SJSA1 (cell line): ENCODE measurements around the gene GEMIN4.

DNA sequence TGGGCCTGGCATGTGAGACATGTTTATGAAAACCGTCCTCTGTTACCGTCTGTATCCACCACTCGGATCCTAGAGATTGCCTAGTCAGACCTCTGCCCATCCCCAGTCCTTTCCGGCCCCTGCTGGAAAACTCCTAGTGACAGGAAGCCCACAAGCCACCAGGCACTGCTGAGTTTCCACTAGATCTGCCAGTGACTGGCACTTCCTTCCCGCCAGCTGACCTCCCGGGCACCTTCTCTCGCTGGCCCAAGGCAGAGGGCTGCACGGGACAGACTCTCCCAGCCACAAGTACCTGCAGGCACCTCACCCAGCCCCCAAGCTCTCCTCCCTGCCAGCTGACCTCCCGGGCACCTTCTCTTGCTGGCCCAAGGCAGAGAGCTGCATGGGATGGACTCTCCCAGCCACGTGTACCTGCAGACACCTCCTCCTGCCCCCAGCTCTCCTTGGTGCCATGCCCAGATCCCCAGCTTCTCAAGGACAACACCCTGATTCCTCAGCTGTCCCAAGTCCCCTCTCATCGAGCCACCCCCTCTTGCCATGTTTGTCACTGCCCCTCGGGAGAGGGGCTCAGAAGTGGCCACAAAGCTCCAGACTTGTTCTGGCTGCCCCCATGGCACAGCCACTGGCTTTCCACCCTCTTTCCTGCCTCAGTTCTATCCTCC lies 66.4 kb upstream of the DOC2B start:
- RAMPAGE, long total RNA: no peak

DNA sequence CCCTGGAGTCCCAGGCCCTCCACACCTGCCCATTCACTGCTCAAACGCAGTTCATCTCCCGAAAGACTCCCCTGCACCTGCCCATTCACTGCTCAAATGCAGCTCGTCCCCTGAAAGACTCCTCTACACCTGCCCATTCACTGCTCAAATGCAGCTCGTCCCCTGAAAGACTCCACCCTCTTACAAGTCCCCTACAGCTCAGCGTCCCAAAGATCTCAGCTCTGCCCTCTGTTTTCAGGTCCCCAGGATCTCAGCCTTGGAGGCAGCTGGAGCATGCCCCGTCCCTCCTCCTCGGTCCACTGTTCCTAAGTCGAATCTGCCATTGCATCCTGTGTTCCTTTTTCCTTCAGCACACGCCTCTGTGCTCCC lies 41.7 kb downstream of the RPH3AL start:
- RAMPAGE, long total RNA: no peak

- RAMPAGE, long total RNA: no peak
Observed at GRCh38 chr17:334625-334809, 18.1 kb downstream of the RPH3AL start.

DNA sequence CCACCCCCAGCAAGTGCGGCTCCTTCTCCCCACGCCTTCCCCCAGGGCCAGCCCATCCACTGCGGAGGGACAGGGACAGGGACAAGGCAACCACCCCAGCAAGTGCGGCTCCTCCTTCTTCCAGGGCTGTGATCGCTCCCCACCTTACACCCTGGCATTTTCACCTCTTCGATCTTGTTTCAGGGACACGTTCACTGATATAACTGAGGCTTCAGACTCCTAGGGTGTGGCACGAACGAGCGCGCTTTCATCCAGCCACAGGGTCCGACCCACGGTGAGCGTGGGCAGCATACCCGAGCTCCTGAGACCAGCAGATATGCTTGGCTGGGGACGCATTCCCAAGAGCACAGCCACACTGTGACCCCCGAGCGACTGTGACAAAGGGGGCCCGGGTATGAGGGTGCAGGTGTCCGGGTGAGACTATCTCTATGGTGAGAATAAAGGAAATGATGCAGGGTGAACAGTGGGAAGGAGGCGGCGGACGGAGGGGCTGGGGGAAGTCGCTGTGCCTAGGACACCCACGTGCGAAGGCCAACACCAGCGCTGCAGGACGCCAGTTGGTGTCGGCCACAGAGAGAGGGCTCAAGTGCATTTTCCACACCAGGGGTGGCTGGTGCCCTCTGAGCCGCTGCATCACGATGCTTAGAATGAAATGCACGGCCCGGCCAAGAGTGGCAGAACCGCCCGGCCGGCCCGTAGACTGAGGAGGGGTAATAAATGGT lies 17.6 kb downstream of the RPH3AL start:
- RAMPAGE, long total RNA: no peak

DNA sequence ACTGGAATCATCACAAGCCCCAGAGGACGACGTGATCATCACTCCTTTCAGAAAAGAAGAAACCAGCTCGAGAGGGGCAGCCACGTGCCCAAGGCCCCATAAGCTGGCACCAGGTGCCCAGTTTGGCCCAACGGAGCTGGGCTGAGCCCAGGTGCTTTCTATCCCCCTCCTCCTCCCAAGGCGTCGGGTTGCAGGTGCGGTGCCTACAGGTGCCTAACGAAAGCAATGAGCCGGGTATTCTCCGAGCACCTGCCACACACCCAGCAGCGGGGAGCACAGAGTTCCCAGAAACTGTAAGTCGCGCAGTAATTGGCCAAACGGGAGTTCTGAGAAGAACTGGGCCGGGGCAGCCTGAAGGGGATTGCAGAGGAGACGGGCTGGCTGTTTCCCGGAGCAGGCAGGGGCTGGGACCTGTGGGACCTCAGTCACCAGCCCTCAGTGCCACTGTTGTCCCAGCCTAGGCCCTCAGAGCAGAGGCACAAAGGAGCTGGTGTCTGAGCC lies 13.0 kb downstream of the RPH3AL start:
- RAMPAGE, long total RNA: no peak

DNA sequence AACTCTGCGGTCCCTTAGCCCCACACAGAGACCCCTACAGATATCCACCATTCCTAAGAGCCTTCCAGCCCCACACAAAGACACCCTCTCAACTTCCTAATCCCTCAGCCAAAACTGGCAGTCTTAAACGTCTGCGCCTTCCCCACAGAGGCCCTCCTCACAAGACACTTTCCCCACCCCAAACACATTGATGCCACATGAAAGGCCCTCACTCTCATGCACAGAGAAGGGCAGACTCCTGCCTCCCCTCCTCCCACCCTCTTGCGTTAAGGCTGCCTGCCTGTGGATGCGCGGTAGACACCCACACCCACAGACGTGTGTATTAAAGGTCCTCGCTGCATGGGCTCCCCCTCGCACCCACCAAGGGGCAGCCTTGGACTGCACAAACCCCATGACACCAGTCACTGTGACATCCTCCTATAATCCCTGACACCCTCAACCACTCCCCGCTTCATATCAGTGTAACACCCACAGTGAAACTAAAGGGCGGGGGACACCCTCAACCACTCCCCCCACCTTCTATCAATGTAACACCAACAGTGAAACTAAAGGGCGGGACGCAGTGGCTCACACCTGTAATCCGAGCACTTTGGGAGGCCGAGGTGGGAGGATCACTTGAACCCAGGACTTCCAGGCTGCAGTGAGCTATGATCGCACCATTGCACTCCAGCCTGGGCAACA lies 851 bp downstream of the C17orf97 start:
- RAMPAGE, long total RNA: no peak

GRCh38 chr17:416520-417136 lies 6.5 kb downstream of the C17orf97 start:
- RAMPAGE, long total RNA: no peak

DNA sequence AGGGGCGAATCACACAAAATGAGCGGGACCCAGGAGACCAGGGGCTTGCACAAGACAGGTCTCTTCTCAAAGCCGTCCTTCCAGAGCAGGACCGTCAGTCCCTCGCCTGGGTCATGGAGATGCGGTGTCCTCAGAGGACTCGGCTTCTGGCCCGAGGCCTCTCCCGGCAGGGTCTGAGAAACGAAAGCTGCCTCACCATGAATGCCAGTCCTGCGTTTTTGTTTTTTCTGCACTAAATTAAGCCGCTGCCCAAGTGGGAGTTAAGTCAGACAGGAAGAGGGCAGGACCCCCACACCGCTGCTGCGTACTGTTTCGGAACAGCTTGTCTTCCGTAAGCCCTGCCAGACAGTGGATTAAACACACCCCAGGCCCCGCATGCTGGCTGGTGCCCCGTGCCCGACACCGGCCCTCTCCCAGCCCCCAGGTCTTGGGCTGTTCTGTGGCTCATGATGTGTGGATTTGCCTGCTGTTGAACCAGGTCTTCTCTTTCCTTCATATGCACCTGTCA lies 84.6 kb downstream of the C17orf97 start:
- RAMPAGE, long total RNA: no peak

DNA sequence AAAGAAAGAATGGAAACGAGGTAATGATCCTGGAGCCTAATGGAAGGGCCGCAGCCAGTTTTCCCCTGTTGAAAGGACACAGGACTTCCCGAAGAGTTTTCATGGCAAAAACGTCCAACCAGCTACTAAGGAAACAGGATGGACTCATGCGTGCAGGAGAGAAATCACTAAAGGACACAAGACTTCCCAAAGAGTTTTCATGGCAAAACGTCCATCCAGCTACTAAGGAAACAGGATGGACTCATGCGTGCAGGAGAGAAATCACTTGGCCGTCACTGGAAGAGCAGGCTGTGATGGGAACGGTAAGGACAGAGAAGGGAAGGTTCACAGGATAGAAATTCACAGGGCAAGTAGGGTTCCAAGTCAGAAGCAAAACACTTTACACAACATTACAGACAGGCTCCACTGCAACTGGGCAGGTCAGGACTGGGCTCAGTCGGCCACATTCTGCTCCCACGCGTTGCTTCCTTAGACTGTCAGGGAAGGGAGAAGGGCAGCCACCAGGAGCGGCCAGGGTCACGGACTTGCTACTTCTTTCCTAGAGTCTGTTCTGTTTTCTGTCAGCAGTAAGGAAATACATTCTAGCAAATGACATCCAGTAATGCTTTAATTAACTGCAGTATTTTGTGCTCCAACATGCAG lies 102.6 kb downstream of the C17orf97 start:
- RAMPAGE, long total RNA: no peak

DNA sequence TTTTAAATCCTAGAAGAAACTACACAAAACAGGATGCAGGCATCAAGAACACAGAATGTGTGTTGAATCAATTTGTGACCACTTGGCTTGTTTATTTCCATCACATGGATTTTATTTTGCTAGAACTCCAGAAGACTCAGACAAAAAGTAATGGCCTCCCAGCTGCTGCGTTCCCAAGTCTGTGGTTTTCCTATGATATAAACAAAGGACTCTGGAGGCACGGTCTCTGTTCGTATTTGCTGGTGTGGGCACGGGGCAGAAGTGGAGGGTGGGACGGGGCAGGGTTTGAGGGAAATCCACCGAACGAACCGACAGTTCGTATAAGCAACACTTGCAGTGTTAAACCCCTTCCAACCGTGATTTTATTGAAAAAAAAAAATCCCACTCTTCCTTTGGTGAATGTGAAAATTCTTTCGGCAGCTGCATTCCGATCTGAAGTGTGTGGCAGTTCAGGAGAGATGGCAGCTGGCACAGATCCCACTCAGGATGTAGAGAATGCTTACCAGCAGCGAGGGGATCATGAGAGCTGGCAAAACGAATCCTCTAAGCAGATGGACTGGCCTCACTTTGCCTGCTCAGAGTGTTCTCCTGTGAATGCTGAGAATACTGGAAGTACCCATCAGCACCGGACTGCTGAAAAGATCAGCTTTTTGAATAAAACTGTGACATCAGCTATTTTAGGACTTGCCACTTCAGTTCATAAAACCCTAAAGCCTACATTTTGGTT lies 139.3 kb downstream of the C17orf97 start:
- RAMPAGE, long total RNA: no peak

DNA sequence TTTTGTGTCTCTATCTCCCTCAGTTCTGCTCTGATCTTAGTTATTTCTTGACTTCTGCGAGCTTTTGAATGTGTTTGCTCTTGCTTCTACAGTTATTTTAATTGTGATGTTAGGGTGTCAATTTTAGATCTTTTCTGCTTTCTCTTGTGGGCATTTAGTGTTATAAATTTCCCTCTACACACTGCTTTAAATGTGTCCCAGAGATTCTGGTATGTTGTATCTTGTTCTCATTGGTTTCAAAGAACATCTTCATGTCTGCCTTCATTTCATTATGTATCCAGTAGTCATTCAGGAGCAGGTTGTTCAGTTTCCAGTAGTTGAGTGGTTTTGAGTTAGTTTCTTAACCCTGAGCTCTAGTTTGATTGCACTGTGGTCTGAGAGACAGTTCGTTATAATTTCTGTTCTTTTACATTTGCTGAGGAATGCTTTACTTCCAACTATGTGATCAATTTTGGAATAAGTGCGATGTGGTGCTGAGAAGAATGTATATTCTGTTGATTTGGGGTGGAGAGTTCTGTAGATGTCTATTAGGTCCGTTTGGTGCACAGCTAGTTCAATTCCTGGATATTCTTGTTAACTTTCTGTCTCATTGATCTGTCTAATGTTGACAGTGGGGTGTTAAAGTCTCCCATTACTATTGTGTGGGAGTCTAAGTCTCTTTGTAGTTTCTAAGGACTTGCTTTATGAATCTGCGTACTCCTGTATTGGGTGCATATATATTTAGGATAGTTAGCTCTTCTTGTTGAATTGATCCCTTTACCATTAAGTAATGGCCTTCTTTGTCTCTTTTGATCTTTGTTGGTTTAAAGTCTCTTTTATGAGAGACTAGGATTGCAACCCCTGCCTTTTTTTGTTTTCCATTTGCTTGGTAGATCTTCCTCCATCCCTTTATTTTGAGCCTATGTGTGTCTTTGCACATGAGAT lies 77.0 kb downstream of the VPS53 start:
- RAMPAGE, long total RNA: no peak

GRCh38 chr17:751952-752463 lies at the start of gene GEMIN4:
GEMIN4 (minus strand) TSS chr17:752264.
- RAMPAGE, long total RNA: no peak

- RAMPAGE, long total RNA: no peak
Observed at GRCh38 chr17:794652-795608, 12.8 kb downstream of the MRM3 start.

- RAMPAGE, long total RNA: no peak
Observed at GRCh38 chr17:800180-801086, 18.3 kb downstream of the MRM3 start.

GRCh38 chr17:848053-848320 lies 65.8 kb downstream of the MRM3 start:
- RAMPAGE, long total RNA: no peak

- RAMPAGE, long total RNA: no peak
Observed at GRCh38 chr17:883013-883978, 96.3 kb downstream of the NXN start.

GRCh38 chr17:900362-900623 lies 79.3 kb downstream of the NXN start:
- RAMPAGE, long total RNA: no peak

GRCh38 chr17:950395-950920 lies 29.1 kb downstream of the NXN start:
- RAMPAGE, long total RNA: no peak

GRCh38 chr17:1029302-1029745 lies 32.4 kb downstream of the TIMM22 start:
- RAMPAGE, long total RNA: no peak

- RAMPAGE, long total RNA: no peak
Observed at GRCh38 chr17:1050180-1051207, 53.6 kb downstream of the TIMM22 start.